HEK293 (cell line): ENCODE results near the gene SLC12A4.

DNA sequence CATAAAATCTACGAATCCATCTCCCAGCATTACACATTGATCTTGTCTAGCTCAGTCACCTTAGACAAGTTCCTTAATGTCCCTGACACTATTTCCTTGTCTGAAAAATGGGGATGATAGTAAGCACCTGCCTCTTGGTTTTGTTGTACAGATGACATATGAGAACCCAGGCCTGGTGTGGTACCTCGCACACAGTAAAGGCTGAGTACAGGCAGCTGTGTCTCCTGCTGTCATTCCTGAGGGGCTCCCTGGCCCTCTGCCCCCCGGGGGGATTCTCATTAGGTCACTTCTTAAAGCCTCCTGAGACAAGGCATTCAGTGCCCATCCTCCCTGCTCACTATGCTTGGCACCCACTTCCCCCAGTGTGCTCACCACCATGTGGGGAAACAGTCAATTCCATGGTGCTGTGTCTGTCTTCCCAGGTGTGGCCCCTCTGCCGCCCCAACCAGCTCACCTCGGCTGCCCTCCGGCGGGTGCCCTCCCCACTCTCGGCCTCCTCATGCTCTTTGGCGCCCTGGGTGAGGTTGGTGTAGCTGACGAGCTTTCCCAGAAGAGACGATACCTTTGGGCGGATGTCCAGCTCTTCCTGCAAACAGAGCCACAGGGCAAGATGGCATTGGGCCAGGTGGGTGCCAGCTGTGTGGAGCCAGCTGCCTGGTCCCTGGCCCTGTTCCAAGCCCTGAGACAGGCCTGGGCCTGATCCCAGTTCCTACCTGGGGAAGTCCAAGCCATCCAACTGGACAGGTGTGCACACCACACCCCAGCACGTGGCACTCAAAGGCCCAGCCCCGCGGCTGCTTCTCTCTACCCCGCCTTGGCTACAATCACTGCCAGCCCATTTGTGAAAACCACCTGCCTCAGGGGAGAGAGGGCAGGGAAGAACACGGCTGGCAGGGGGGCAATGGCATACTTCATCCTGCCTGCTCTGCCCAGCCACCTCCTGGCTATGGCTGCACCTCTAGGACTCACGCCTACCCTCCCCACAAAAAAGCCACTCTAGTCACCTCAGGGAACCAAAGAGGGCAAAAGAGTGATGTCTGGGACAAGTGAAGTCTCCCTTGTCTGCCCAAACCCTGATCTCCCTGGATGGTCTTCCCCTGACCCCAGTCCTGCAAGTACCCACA lies 7.0 kb downstream of the SLC12A4 start:
- PRO-cap = no peak
- RRBS, 2 experiments = no CpG with 5 or more reads among the region's 18 CpGs

DNA sequence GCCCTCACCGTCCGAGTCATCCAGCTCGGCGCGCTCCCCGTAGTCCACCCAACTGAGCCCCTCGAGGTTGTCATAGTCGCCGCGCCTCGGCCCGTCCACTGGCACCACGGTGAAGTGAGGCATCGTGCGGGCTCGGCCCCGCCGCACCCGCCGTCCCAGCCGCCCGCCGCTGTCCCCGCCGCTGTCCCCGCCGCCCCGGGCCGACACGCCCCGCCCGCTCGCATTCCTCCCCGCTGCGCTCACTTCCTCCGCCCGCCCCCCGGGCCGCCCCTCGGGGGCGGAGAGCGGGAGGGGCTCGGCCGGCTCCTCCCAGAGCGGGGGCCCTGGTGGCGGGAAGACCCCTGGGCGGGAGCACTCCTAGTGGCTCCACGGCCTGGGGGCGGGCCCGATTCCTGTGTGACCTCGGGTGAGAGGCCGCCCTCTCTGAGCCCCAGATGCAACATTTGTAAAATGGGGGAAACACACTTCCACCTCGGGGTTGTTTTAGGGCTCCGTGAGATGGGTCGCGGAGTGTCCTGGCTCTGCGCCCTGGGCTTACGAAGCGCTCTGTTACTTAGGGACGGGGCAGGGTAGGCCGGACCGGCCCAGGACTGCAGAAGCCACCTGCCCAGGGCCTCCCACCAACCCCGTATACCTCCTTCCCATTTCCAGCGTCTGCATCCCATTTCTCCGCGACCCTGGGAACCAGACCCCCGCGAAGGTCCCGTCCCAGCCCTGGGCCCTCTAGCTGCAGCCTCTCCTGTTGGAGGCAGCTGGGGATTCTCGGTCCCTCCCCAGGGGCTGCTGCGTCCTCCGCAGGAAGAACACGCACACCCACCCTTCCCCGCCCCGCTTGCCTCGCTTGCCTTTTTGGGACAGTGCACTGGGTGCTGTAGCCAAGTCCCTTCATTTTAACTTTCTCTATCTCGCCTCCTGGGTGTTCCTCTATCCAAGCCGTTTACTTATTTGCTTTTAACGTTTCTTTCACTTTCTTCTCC lies at the start of gene SLC12A4:
TSS of gene SLC12A4 (minus strand) at position 207 of the 977 bp plus-strand sequence.
- PRO-cap = bidirectional peak, plus-strand start at position 312 of the sequence, minus-strand start at position 173 of the sequence
- RRBS, 2 experiments = 2% methylated on average over 17 of the region's 79 CpGs

- PRO-cap = no peak
- RRBS, 2 experiments = no CpG with 5 or more reads among the region's 6 CpGs
These were observed 19.4 kb upstream of the NFATC3 start for GRCh38 chr16:68065686-68066260.

DNA sequence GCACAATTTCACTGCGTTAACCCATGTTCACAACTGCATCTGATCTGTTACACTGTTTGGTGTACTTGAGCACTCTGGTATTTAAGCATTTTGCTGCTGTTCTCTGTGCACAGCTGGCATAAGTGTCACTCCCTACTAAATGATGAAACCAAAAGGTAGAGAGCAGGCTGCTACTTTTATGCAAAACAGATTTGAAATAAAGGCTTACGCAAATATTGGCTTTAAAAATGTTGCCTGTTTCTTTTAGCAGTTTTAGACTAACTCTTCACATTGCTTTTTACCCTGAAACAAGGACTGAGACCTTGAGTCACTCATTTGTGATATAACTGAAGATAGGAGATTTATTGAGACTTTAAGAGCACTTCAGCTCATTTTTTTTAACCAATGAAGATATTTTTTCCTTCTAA lies 41.6 kb downstream of the ESRP2 start:
- PRO-cap = no peak
- RRBS, 2 experiments = no CpG with 5 or more reads among the region's 2 CpGs

DNA sequence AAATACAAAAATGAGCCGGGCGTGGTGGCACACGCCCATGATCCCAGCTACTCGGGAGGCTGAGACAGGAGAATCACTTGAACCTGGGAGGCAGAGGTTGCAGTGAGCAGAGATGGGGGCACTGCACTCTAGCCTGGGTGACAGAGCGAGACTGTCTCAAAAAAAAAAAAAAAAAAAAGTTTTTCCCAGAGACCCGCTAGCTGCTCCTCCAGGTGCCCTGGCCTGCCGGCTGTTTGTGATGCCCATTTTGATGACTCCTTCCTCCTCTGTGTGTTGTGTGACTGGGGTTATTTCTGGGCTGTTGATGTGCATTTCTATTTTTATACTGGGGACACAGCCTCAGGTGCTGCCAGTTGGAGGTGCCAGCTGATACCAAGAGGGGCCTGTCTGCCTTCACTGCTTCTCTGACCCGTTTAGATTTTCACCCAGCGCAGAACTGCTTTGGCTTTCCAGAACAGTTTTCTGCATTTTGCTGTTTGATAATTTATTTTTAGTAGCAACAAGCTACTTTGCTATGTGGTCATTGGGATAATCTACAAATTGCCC lies 6.6 kb downstream of the PLA2G15 start:
- PRO-cap = no peak
- RRBS, 2 experiments = no CpG with 5 or more reads among the region's 9 CpGs

DNA sequence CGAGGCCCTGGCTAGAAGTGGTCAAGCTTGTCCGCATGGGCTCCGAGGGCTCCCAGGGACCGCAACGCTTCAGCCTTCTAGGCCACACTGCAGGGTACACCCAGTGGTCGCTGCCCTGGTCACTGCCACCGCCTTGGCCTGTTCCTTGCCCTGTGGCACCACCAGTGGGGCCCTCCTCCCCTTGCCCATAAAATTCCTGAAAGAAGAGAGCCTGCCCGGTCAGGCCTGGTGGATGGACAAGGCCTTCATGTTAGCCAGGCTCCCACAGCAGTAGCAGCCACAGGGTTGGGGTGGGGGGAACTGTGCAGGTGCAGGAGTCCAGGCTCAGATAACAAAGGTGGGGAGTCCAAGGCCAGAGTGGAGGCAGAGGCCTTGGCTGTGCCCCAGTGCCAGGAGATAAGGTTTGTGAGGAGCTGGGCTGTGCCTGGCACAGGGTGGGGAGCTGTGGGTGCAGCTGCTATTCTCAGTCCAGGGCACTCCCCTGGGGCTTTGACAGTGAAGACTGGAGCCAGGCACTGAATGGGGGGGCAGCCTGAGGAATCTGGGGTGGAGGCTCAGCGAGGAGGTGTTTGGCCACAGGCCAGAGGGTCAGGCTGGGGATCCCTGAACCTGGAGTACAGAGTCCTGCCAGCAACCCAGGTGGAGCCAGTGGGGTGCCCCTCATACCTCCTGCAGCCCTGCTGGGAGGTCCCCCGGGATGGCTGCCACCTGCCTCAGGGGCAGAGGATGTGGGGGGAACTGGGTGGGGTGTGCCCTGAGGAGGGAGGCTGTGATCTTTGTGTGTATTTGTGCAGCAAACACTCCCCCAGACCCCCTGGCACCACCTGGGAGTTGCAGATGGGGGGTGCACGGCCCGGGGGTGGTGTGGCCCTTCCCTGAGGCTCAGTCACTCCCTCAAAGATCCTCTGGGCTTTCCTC lies 44.2 kb upstream of the SMPD3 start:
- PRO-cap = no peak
- RRBS, 2 experiments = no CpG with 5 or more reads among the region's 12 CpGs

DNA sequence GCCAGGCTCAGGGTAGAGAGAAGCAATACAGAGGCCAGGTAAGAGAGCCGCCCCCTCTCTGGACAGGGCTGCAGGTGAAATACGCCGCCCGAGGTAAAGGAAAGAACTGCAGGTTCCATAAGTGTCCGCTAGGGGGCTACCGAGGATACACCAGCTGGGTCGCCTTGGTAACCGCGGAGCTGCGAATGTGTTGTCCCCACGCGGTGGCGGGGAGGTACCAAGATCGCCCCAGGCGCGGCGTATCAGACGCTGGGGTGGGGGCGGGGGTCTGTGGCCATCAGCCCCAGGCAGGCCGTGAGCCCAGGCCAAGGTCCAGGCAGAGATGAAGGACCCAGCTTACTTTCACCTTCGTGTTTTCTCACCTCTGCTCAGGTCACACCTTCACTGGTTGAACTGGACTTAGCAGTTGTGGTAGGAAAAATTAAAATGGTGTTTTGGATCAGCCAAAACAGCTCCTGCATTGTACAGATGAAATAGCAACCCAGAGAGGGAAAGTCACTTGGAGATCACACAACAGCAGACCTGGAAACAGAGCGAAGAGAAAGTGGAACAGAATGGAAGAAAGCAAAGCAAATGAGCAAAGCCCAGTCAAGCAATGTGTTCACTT lies 18.3 kb upstream of the ZFP90 start:
- PRO-cap = no peak
- RRBS, 2 experiments = no CpG with 5 or more reads among the region's 22 CpGs

- PRO-cap = no peak
- RRBS, 2 experiments = no CpG with 5 or more reads among the region's 7 CpGs
These were observed 1.4 kb downstream of the CDH3 start for GRCh38 chr16:68646499-68646916.

DNA sequence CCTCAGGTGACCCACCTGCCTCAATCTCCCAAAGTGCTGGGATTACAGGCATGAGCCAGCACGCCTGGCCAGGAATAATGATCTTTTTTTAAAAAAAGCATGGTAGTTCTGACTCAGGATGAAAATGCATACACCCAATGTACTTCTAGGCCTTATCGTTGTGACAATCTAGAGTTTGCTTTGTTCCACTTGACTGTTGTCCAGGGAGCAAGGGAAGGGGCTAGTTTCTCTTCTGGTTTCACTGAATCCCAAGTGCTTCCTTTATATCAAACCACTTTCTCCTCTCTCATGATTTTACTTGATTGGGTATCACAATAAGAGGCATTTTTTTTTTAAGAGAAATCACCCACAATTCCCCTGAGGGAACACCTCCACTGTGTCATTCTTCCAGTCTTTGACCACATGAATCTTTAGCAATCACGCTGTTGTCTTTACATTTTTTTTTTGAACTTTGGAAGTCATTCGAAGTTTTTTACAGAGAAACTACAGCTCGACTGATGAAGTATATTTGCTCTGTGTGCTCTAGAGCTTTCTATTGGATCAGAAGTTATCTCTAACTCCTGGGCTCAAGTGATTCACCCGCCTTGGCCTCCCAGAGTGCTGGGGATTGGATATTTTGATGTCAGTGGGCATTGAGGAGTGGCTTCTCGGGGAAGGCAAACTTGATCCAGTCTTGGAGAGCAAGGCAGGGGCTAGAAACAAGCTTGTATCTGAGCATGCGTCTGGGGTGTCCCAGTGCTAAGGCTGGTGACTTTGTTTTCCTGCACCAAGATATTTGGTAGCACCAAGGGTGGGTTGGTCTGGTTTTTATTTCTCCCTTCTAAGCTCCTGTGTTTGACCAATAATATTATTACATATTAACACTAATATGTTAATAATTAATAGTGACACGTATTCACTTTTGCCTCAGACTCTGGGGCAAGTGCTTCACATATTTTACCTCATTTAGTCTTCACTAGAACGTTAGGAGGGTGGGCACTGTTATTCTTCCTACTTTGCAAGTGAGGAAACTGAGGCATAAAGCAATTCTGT lies 3.1 kb downstream of the CDH1 start:
- PRO-cap = no peak
- RRBS, 2 experiments = no CpG with 5 or more reads among the region's 10 CpGs

DNA sequence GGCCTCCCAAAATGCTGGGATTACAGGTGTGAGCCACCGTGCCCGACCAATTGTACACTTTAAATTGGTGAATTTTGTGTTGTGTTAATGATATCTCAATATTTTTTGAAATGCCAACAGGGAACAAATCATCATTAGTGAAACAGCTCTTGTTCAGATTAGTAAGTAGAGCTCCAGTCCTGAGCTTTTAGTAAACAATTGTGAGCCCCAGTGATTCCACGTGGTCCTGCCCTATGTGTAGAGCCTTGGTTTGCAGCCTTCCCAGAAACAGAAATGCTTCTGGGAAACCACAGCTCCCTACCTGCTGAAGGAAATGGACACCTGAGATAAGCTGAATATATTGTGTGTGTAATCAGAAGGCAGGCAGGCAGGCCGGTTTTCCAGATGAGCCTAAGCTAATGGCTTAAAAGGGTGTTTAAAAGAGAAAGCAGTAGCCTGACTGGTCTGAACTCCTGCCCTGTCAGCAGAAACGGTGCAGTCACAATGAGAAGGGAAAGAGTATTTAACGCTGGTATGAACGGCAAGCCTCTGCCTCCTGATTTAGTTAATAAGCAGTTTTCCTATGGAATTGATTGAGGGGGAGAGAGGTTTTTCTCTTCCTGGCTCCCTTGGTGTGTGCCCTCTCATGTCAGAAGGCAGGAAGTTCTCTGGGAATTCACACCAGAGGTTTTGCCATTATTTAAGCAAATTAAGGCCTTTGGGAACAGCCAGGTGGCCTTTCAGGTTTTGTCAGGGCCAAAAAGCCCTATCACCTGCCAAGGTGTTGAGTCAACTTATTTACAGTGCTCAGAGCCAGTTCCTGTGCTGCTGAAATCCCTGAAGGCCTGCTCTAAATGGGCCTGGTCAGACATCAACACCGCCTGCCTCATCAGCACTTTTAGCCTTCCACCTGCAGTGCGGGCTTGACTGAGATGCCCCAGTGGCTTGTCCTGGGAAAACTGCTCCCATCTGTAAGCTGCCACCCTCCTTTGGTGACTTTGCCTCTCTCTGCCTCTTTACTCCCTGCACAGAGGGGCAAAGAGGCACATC lies 41.5 kb downstream of the CDH1 start:
- PRO-cap = no peak
- RRBS, 2 experiments = no CpG with 5 or more reads among the region's 9 CpGs

GRCh38 chr16:68808326-68809003 lies 34.9 kb upstream of the TANGO6 start:
- PRO-cap = no peak
- RRBS, 2 experiments = no CpG with 5 or more reads among the region's 6 CpGs

DNA sequence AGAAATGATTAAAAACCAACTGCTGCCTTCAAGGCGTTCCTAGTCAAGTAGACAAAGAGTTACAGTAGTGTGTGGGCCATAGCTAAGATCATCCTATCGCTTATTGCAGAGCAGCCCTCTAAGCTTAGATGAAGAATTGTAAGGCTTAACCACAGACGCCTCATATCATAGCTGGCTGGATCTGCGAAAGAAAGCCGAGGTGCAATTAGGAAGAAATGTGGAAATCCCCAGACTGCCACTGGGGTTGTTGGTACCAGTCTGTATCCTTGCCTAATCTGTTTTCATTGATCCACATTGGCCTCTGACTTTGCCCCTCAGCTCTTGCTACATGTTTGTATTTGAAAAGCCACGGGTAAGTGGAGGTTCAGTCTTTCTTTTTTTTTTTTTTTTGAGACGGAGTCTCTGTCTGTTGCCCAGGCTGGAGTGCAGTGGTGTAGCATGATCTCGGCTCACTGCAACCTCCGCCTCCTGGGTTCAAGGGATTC lies 48.8 kb downstream of the TANGO6 start:
- PRO-cap = no peak
- RRBS, 2 experiments = no CpG with 5 or more reads among the region's 9 CpGs

- PRO-cap = no peak
These were observed 80.4 kb downstream of the TANGO6 start for GRCh38 chr16:68923743-68924148.

DNA sequence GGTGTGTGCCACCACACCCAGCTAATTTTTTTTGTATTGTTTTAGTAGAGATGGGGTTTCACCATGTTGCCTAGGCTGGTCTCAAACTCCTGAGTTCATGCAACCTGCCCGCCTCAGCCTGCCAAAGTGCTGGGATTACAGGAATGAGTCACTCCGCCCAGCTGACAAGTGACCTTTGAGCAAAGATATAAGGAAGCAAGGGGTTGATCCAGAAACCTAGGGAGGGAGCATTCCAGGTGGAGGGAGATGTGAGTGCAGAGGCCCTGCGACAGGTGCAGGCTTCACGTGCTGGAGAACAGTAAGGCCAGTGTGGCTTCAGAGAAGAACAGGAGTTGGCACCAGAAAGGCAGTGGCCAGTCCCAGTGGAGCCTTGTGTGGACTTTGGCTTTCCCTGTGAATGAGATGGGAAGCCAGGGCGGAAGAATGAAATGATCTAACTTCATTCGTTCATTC lies 73.6 kb upstream of the HAS3 start:
- PRO-cap = no peak
- RRBS, 2 experiments = no CpG with 5 or more reads among the region's 6 CpGs

GRCh38 chr16:69171327-69171747 lies 15.6 kb upstream of the SNTB2 start:
- PRO-cap = no peak
- RRBS, 2 experiments = no CpG with 5 or more reads among the region's 1 CpG

DNA sequence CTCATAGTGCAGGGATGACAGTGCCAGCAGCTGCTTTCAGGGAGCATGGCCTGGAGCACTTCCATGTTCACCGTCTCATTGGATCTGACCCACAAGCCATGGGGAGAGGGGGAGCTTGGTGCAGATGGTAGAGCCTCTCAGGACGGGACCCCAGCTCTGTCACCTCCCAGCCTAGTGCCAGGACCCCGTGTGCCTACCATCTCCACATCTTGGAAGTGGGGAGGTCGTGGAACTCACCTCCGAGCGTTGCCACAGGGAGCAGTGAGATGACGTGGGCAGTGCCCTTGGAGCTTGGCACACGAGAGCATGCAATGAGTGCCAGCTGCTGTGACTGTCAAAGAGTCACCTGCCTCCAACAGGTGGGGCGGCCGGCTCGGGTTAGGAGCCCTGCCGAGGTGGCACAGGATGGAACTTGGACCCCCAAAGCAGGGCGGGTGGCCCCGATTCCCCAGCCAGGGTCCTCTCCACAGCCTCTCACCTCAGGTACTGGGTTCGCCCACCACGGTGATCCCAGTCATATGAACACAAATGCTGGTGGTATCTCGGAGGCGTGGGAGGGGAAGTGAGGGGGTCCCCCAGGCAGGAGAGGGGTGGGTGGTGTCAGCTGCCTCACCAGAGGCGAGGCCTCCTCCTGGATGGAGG lies 5.4 kb downstream of the VPS4A start:
- PRO-cap = no peak
- RRBS, 2 experiments = no CpG with 5 or more reads among the region's 19 CpGs

- PRO-cap = no peak
- RRBS, 2 experiments = no CpG with 5 or more reads among the region's 3 CpGs
These were observed 14.3 kb upstream of the TMED6 start for GRCh38 chr16:69365781-69366363.

DNA sequence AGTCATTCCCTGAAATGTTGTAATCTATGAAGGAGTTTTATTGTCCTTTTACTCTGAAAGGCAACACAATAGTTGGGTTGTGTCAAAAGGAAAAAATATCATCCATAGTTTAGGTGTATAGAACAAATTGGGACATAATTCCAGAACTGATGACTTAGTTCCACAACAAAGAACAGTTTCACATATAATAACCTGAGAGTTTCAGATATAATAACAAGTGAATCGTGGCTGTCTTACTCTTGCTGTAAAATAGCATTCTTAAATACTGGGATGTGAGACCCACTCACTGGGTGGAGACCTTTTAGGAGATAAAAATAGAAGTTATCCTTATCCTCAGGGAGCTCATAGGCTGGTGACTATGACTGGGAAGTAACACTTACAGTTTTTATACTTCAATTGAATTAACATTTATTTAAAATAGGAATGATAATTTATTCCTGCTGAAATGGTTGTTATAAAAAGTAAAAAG lies 20.7 kb downstream of the CYB5B start:
- PRO-cap = no peak
- RRBS, 2 experiments = no CpG with 5 or more reads among the region's 1 CpG

- PRO-cap = no peak
- RRBS, 2 experiments = no CpG with 5 or more reads among the region's 2 CpGs
These were observed 34.9 kb downstream of the NFAT5 start for GRCh38 chr16:69600656-69601108.

GRCh38 chr16:69609438-69610450 lies 44.0 kb downstream of the NFAT5 start:
- PRO-cap = no peak
- RRBS, 2 experiments = no CpG with 5 or more reads among the region's 7 CpGs